NCI-H460 (cell line): ENCODE measurements around the genes TMEM62, TP53BP1, CKMT1A and PDIA3.

RAMPAGE:
- cytosol, long total RNA = no peak
- long total RNA = no peak
- nucleus, long total RNA = no peak
Measured at GRCh38 chr15:42060532-42061222, 33.7 kb downstream of the PLA2G4D start.

GRCh38 chr15:42250617-42251459 lies 22.2 kb upstream of the GANC start:
RAMPAGE:
- cytosol, long total RNA = no peak
- long total RNA = no peak
- nucleus, long total RNA = no peak

RAMPAGE:
- cytosol, long total RNA = no peak
- long total RNA = no peak
- nucleus, long total RNA = no peak
Measured at GRCh38 chr15:42408880-42409393, 49.6 kb downstream of the CAPN3 start.

DNA sequence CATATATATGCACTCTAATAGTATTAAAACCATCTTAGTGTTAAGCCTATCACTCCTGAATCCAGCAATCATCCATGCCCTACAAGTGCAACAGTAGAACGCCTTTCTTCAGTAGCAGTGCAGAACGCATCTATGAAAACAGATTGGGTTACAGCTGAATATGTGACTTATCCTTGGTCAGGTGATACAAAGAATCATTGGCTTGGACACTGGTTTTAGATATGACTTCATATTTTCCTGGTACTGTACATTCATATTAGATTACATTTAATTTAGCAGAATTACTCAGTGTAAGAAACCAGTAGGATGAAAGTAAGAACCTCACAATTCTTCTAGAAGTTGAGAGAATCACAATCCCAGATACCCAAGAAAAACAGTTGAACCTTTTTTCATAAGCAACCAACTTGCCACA lies 43.3 kb downstream of the ZNF106 start:
RAMPAGE:
- cytosol, long total RNA = no peak
- long total RNA = no peak
- nucleus, long total RNA = no peak

RAMPAGE:
- cytosol, long total RNA = no peak
- long total RNA = no peak
- nucleus, long total RNA = no peak
Measured at GRCh38 chr15:42505083-42505674, 9.7 kb downstream of the SNAP23 start.

DNA sequence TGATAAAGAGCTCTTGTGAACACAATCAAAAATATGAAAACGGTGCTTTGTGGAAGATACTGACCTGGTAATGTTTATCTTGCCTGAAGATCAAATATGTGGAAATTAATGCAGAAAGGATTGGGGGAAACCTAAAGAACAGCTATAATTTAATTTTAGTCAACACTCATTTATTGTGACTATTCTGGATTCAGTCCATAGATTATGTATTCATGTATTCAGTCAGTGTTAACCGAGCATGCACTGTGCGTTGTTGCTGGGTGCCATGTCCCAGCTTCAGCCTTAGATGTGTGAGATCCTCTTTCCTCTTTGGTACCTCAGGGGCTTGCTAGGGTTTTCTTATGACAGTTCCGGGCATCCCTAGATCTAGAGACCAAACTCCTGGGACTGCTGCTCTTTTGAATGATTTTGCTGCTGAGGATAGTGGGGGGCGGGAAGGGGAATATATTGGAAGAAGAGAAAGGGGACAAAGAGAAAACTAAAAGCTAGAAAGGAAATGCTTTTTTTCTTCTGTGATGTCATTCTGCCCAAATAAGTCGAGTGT lies 33.4 kb downstream of the STARD9 start:
RAMPAGE:
- cytosol, long total RNA = no peak
- long total RNA = no peak
- nucleus, long total RNA = no peak

DNA sequence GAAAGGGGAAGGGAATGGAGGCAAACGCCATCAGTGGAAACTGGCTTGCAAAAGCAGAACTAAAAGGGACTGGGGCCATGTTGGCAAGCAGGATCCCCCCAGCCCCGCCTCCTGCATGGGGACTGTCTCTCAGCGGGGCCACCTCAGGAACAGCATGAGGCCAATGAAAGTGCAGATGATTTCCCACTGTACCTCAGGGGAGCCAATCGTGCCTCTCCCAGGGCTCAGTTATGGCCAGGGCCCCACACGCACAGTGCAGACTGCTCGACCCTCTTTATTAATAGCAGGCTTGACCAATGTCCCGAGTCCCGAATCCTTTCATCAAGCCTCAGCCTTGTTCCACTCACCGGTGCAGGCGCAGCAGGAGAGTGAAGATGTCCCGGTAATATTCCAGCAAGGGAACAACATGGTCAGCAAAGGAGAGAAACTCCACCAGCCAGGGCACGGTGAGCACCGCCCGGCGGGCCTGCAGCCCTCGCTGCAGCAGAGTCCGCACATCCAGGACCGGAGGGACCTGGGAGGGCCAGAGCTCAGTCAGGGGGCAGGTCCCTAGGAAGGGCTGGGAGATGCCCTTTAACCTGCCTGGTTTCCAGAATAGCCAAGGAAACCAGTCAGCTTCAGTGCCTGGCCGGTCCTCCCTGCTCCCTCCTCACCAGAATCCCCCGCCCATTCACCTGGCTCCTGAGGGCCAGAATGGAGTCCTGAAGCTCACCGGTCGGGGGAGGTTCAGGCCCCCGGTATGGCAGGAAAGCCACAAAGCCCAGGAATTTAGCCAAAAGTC lies 6.5 kb downstream of the CDAN1 start:
RAMPAGE:
- cytosol, long total RNA = no peak
- long total RNA = no peak
- nucleus, long total RNA = no peak

GRCh38 chr15:43116426-43116690 lies 10.5 kb upstream of the UBR1 start:
RAMPAGE:
- cytosol, long total RNA = no peak
- long total RNA = no peak
- nucleus, long total RNA = no peak

GRCh38 chr15:43133285-43134058 lies at the start of gene TMEM62:
Gene TMEM62 (plus strand): TSS chr15:43133586.
RAMPAGE:
- cytosol, long total RNA = no peak
- long total RNA = no peak
- nucleus, long total RNA = no peak

GRCh38 chr15:43293206-43293843 lies 8.7 kb downstream of the TGM7 start:
RAMPAGE:
- cytosol, long total RNA = no peak
- long total RNA = no peak
- nucleus, long total RNA = no peak

DNA sequence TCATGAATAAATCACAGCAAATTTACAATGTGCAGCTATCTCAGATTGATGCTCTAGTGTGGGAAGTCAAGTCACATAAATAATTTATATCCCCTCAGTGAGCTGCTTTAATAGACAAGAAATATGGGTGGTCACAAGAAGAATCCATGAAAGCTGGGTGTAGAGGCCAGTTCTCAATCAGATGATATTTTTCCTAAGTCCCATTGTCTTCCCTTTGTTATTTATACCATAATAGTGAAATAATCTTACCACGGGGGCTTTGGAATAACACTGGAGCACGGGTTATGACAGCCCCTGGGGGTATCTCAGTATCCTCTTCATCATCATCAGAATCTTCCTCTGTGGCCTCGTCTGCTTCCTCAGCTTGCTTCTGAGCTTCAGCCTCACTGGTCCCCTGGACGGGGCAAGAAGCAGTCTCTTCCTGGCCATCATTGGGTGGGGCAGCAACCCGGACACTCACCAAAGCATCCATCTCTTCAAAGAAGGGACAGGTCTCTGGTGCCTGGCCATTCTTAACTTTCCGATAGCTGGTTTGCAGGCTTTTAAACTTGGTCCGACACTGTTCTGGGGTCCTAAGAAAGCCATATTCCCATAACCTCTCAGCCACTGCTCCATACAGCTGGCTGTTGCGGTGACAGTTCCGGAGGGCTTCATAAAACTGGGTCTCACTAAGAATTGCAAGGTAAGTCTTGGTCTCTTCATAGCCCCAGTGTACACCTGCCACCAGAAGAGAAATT lies 7.0 kb downstream of the ZSCAN29 start:
RAMPAGE:
- cytosol, long total RNA = no peak
- long total RNA = no peak
- nucleus, long total RNA = no peak

DNA sequence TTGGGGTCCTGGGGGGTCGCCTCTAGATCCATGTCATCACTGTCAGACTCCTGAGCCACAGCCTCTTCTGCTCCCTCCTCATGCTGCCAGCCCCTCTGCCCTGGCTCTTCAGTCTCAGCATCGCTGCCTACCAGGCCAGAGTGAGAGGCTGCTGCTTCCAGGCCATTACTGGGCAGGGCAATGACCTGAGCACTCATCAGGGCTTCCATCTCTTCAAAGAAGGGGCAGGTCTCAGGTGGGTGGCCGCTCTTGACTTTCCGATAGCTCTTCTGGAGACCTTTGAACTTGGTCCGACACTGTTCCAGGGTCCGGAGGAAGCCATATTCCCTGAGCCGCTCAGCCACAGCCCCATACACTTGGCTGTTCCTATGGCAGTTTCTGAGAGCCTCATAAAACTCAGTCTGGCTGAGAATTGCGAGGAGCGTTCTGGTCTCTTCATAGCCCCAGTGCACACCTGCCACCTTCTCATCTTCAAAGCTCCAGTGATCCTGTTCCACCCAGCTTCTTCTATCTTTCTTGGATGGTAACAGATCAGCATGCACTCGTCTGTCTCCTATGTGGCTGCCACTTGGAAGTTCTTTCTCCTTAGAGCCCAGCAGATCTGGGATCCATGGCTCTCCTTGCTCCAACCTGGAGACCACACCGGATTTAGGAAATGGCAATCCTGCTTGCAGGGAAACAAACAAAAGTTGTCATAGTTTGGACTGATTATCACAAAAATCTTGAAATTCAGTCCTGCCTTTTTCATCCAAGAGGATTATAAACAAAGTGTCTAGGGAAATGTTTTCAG lies 4.5 kb downstream of the ZSCAN29 start:
RAMPAGE:
- cytosol, long total RNA = no peak
- long total RNA = no peak
- nucleus, long total RNA = no peak

DNA sequence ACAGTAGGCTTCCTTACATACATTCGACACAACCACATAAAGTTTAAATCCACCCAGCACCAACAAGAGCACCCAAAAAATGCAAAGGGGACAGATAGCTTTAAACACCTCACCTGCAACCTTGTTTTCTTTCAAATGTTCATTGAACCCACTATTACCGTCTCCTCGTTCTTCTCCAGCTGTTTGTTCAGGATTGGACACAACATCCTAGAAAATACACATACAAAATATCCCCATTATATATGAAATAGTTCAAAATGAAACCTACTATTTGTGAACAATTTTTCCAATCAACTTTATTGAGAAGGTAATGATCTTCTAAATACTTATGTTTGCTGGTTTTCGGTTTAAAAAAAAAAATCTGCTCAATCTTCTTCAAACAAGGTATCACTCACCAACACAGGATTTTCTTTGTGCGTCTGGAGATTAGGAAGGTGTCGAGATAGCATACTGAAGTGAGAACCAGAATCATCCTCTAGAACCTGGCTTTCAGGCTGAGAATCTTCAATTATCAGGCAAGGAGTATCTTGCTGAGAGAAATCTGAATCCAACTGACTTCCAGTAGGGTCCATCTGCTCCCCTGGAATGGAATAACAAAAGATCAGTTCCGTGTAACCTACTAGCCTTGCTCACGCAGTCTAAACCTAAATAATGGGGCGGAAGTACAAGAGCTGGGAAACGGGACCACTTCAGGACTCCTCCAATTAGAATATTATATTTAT lies 906 bp downstream of the TP53BP1 start:
RAMPAGE:
- cytosol, long total RNA = no peak
- long total RNA = no peak
- nucleus, long total RNA = no peak

DNA sequence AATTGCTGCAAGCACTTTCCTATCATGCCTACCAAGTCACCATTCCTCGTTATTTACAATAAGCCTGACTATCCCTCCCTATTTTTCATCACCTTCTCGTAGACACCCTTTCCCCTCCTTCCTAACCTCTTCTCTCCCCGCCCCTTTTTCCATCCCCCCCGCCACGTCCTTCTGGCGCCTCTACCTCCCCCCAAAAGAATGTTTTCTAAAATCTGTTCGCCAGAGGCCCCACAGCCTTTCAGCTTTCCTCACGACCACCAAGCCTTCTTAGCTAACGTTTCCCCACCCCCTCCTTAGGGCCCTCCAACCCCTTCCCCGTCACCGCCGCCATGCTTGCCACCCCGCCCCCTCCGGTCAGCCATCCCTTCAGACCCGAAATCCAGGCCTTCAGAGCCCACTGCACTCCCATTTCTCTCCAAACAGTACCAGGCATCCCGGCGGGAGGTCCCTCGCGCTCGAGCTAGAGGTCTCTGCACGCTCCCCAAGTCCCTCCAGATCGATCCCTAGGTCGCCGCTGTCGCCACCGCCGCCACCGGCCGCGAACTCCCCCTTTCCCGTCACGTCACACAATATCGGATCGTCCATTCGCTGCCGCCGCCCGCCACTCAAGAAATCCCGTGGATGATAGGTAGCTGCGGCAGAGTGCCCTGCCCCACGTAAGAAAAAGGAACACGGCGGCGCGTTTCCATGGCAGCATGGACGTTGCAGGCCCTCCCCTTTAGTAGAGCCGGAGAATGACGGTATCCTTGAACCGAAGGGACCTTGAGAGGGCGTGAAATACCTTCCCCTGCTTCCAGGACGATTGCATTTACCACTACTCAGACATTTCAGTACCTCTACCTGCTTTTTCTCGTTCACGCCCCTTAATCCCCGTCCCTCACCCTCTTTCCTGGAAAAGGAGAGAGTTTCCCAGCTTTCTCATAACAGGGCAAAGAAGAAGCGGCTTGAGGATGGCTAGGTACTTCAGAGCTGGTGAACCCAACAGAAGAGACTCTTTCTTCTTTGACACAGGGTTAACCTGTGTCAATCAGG lies at the start of gene TP53BP1:
TSS of gene TP53BP1 (minus strand) at position 546 of the 1,032 bp plus-strand sequence.
RAMPAGE:
- cytosol, long total RNA = start-site peak on the minus strand centred at position 517 of the sequence, 48 bp wide, 182 and 203 reads in 2 replicates
- long total RNA = start-site peak on the minus strand centred at position 524 of the sequence, 22 bp wide, 35 and 33 reads in 2 replicates
- nucleus, long total RNA = no peak

RAMPAGE:
- cytosol, long total RNA = no peak
- long total RNA = no peak
- nucleus, long total RNA = no peak
Measured at GRCh38 chr15:43693708-43693916, at the start of gene CKMT1A. Gene CKMT1A (plus strand): TSS chr15:43693859.

DNA sequence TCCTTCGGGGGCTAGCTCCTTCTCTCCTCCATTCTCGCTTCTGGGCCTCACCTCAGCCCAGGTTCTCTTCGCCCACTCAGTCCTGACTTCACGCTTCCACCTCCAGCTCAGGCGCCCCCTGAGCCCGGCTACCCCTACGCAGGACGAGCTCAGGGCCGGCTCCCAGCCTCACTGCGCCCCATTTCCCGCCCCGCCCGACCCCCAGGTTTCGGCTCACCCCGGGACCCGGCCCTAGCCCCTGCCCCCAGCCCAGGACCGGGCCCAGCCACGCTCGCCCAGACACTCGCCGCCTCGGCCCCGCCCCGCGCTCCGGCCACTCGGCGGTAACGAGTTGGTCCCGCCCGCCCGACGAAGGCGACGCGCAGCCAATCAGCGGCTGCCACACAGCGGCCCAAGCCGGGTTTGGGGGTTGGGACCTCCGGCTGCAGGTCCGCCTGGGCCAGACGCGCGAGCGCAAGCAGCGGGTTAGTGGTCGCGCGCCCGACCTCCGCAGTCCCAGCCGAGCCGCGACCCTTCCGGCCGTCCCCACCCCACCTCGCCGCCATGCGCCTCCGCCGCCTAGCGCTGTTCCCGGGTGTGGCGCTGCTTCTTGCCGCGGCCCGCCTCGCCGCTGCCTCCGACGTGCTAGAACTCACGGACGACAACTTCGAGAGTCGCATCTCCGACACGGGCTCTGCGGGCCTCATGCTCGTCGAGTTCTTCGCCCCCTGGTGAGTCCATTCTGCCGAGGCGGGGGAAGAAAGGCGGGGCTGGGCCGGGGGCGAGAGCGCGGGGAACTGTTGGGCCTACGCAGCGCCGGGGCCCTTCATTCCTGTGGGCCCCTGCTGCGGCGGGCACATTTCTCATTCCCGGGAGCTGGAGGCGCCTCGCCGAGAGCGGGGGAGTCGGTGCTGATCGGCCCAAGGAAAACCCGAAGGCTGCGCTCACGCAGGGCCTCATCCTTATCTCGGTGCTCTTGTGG lies at the start of gene PDIA3:
TSS of gene PDIA3 (plus strand) at position 442 of the 961 bp plus-strand sequence.
RAMPAGE:
- cytosol, long total RNA = start-site peak on the minus strand centred at position 298 of the sequence, 35 bp wide, 12 and 15 reads in 2 replicates
- long total RNA = no peak
- nucleus, long total RNA = start-site peak on the plus strand centred at position 626 of the sequence, 465 bp wide, 411 and 53 reads in 2 replicates

GRCh38 chr15:43746958-43747519 lies 801 bp downstream of the PDIA3 start:
RAMPAGE:
- cytosol, long total RNA = no peak
- long total RNA = no peak
- nucleus, long total RNA = no peak

RAMPAGE:
- cytosol, long total RNA = no peak
- long total RNA = no peak
- nucleus, long total RNA = no peak
Measured at GRCh38 chr15:43792420-43792968, 374 bp downstream of the SERF2 start.

RAMPAGE:
- cytosol, long total RNA = no peak
- long total RNA = no peak
- nucleus, long total RNA = no peak
Measured at GRCh38 chr15:43794342-43795735, 2.7 kb downstream of the SERF2 start.

RAMPAGE:
- cytosol, long total RNA = no peak
- long total RNA = no peak
- nucleus, long total RNA = no peak
Measured at GRCh38 chr15:43796607-43797403, 3.2 kb downstream of the SERINC4 start.